Sternocleidomastoid (tissue), 1 donor: ENCODE results near the gene MCM9.

DNA sequence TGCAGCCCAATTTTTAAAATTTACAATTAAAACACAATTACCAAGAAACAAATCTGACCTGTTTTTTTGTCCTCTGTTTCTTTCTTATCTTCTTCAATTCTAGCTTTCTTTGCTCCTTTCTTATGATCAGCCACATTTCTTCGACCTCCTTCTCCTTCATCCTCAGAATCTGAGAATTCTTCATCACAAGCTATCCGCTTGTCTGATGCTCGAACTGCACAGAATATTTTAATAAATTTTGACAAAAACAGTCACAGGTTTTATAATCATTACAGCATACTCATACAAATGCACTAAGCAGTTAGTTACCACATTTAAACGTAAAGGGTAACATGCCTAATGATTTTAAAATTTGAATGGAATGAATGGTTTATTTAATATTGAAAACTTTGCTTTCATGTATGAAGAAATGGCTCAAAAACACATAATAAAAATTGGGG, 27.6 kb downstream of the HDAC2 start:
- PRO-cap, result no peak

- PRO-cap, result no peak
These were observed 26.9 kb downstream of the HDAC2 start for GRCh38 chr6:113944087-113944477.

DNA sequence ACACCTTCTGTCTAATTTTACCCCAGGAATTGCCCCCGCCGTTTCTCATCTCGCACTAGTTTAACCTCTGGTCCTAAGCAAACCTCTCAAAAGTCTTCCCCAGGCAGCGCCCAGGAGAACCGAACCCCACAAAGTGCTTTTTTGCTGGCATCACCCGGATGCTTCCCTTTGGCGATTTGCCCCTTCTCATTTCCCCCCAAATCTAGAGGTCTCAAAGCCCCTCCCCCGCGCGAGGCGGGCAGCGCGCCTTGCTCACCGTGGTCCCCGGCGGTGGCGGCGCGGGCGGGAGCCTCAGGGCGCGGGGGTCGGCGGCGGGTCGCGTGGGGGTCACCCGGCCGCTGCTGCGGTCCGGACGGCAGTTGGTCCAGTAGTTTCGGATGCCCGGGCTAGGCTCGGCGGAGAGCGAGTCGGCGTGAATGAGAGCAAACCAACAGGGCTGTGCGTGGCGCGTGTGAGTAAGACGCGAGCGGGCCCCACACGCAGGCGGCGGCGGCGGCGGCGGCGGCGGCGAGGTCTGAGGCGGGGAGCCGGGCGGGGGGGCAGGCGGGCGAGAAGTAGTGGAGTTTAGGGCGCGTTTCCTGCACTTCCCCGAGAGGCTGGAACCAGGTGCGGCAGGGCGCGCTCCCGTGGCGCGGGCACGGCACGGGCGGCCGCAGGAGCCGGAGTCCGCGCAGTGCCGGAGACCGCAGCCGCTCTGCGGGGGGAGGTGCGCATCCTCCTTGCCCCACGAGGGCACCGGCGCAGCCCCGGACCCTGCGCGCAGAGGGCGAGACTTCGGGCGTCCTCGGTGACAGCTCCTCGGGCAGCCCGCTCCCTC, 676 bp downstream of the HS3ST5 start:
- PRO-cap, result no peak

DNA sequence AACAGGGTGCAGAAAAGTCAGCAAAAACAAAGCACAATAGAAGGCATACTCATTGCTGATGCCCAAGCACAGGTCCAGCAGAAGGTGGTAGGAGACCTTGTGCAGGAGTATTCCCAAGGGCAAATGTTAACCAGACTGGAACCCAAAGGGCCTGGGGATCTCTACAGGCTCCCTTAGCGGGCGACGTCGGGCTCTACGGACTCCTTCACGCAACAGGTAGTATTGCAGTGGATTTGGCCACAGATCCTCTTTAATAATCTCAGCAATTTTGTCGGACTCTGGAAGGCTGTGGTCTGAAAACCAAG, 1.4 kb downstream of the TSPYL1 start:
- PRO-cap, result no peak

DNA sequence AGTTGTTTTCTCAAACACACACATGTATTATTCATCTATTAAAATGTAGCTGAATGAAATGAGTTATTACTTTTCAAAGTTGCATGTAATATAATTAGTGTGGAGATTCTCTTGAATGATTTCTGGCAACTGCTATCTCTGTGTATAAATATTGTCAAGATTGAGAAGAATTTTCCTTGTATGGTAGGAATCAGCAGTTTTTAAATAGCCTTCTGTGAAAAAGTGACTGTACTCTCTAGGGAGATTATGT, 1.1 kb downstream of the CALHM5 start:
- PRO-cap, result no peak

GRCh38 chr6:117244547-117245627, 20.5 kb upstream of the VGLL2 start:
- PRO-cap, result no peak

DNA sequence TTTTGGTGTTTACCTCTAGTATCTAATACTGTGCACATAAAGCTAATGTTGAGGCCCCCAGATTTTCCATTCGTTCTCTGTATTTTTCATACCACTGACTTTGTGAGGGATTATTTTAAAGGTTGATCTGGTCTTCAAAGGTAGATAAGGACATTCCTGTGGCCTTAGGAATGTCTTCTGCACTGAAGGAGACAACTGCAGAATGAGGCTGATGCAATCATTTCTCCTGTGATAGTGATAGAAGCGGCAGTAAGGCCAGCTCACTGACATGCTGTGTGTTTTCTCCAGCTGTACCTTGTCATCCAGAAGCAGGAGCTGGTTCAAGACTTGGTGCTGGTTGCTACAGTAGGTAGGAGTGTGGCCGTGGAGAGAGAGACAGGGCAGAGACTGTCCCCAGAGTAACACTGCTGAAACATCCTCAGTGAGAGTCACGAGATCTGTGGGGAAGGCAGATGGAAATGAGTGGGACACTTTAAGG, 53.8 kb downstream of the DCBLD1 start:
- PRO-cap, result no peak

GRCh38 chr6:117544923-117545788, 57.2 kb downstream of the GOPC start:
- PRO-cap, result no peak

- PRO-cap, result no peak
These were observed 140.1 kb upstream of the PLN start for GRCh38 chr6:118408015-118408436.

DNA sequence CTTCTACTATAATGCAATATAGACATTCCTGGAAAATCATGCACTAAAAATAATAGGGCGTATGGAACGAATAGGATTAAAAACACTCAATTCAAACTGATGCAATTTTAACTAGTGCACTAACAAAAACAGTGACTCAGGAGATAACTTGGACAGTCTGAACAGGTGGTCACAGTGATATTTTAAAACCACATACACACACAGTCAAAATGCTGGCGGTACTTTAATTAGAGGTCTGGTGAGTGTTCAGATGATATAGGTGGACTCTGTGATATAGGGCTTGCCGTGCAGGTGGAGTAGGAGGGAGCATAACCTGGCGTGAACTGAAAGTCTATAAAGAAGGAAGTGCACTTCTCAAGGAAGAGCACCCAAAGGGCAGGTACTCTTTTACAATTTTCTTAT, 42.0 kb upstream of the PLN start:
- PRO-cap, result no peak

DNA sequence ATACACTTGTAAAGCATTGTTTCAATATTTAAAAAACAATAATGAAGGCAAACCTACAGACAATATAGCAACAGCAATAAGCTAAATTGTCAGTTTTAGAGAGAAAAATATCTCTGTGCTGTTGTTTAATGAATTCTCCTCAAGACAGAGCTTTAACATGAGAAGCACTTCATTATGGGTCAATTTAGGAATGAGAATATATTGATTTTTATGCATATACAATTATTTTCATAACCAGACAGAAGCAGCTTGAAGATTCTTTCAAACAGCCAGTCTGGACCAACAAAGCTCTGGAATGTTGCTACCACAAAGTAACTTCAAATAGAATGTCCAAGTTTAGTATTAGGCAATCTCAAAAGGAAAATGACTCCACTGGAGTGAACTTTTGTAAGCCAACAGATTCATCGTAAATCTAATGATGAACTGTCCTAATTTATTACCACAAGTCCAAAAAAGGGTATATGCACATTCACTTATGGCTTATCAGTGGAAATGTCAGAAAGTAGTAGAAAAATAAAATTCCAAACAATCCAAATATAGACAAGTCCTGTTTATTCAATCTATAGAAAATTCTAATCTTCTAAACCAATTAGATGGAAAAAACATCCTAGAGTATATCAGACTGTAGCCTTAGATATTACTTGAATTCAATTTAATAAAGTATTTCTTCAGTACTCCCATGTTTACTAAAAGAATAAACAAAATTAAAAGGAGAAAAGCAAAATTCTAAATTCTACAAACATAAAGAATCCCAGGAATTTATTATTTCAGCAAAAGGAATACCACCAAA, 3.6 kb downstream of the PLN start:
- PRO-cap, result no peak

GRCh38 chr6:118705769-118706595, 54.6 kb upstream of the CEP85L start:
- PRO-cap, result no peak

DNA sequence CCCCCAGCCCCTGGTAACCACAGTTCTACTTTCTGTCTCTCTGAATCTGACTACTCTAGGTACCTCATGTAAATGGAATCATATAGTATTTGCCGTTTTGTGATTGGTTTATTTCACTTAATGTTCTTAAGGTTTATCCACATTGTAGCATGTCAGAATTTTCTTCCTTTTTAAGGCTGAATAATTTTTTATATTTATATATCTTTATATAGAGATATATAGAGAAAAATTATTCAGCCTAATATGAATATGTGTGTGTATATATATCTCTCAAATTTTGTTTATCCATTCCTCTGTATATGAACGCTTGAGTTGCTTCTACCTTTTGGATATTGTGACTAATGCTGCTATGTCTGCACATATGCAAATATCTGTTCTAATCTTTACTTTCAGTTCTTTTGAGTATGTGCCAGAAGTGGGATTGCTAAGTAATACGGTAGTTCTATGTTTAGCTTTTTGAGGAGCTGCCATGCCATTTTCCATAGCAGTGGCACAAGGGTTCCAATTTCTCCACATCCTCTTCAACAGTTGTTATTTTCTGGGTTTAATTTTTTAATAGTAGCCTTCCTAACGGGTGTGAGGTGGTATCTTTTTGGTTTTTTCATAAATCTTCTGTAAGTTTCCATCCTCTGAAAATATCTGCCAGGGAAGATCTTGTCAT, 72.8 kb upstream of the CEP85L start:
- PRO-cap, result no peak

- PRO-cap, result no peak
These were observed 1.5 kb upstream of the ASF1A start for GRCh38 chr6:118892205-118893045.

DNA sequence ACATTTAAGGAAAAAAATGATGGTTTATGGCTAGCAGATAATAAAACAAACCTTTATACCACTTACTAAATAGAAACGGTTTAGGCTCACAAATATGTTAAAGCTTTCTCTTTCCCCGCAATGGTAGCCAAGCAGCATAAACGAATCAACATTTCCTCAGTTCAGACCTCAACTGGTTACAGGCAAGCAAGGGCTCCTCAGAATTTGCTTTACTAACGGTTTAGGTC, 993 bp upstream of the ASF1A start:
- PRO-cap, result no peak

- PRO-cap, result bidirectional peak, plus-strand start at chr6:118934631, minus-strand start at chr6:118934436; bidirectional peak, plus-strand start at chr6:118935252, minus-strand start at chr6:118935159
These were observed at the start of gene MCM9 for GRCh38 chr6:118934113-118935580. MCM9 (minus strand) TSS chr6:118935159.

DNA sequence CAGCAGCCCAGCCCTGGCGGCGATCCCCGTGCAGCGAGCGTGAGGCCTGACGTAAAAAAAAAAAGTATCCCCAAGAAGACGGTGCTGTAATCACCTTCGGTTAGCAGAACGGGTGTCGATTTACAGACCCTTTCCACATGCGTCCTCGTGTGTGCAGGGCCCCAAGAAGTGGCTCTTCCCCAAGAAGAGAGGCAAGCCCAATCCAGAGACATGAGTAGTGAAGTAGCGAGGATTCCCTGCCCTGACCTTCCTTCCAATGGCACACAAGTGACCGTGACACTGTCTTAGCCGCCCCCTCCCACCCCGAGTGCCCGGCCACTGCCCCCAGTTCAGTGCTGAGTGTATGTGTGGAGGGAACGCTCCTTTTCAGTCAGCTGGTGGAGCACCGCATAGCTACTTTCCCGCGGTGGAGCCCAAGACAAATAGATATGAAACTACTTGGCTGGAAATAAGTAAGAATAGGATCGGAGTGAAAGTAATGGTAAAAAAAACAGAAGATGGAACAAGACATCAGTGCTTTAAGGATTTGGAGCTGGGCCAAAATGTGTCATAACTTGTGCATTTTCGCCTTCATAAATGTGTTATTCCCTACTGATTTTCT, 547 bp upstream of the FAM184A start:
- PRO-cap, result no peak

- PRO-cap, result no peak
These were observed 111.1 kb upstream of the FAM184A start for GRCh38 chr6:119189516-119190070.

DNA sequence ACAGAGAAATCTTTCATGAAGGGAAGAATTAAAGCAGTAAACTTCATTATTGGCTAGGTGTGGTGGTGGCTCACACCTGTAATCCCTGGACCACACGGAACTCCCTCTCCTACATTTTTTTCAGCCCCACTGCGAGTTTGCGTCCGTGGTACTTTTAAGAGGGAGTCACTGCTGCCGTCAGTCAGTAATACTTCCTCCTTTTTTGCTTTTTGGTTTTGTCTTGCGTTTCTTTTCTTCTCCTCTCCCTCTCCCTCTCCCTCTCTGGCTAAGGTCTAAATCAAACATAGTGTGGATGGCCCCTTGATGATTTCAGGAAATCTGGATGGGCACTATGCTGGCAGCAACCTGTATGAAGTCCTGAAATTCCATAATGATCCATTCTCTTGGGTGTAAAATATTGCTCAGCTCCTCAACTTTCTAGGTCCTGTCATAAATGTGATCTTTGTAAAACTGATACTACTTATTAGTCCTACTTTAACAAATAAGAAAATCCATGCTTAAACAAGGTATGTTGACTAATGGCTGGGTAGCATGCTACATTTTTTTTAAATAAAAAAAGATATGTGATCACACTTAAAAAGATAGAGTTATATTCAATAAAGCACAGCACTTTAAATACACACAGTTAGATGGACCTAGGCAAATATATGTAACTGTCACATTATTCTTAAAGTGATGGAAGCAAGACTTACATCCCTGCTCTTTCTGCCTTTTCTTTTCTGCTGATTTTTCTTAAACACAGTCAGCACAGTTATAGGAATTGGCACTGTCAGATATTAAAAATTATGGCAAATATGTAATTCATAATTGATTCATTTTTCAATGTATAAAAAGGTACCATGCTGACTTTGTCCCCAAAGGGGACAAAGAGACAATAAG, 112.0 kb downstream of the MAN1A1 start:
- PRO-cap, result no peak

DNA sequence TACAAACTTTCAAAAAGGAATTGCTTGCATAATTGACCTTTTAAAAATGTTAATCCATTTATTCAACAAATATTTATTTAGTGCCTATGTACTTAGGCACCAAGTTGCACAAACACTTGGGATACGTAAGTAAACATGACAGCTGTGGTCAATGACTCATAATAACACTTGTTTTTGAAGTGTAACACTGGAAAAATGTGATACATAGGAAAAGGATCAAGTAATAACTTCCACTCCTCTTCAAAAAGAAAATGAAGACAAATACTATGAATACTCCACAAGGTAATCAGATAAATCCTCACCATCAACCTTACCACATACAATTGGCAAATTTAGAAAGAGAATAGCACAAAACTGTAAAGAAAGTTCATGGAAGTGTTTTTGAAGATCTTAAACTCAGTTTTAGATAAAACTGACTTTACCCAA, 88.2 kb downstream of the MAN1A1 start:
- PRO-cap, result no peak